ENCODE measurements around the genes HMG20B and DAPK3.

- RRBS, result 97% methylated on average over 4 of the region's 15 CpGs
Measured at GRCh38 chr19:3084775-3085251, 9.3 kb upstream of the GNA11 start.

- RRBS, result 92% methylated on average over 9 of the region's 33 CpGs
Measured at GRCh38 chr19:3097320-3098033, 3.3 kb downstream of the GNA11 start.

DNA sequence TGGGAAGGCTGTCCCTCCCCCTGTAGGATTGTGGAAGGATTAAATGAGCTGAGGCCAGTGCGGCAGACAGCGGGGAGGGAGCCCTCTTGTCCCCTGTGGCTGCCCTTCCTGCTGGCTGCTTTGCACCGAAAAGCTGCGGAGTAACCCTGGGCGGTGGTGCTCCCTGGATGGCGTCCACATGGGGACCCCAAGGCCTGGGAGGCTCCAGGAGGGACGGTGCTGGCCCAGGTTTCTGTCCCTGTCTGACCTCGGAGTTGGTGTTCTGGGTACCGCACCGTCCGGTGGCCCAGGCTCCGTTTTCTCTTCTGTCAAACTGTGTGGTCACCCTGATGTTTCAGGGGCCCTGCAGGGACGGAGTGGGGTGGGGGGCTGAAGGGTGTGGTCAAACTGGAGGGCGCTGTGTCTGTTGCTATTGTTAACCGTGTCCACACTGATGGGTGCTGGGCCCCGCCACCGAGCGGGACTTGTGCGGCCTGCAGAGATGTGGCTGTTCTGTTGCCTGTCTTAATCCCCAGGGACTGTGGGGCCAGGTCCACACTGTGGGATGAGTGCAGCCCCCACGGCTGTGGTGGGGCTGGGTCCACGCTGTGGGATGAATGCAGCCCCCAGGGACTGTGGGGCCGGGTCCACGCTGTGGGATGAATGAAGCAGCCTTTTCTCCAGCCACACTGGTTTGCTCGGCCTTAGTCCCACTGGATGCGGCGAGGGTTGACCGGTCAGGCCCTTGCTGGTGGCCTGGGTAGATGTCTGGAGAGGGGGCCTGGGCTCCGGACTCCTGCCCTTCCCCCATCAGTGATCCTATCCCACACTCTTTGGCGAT is 6.8 kb downstream of the GNA11 start:
- RRBS, result 79% methylated on average over 5 of the region's 29 CpGs

DNA sequence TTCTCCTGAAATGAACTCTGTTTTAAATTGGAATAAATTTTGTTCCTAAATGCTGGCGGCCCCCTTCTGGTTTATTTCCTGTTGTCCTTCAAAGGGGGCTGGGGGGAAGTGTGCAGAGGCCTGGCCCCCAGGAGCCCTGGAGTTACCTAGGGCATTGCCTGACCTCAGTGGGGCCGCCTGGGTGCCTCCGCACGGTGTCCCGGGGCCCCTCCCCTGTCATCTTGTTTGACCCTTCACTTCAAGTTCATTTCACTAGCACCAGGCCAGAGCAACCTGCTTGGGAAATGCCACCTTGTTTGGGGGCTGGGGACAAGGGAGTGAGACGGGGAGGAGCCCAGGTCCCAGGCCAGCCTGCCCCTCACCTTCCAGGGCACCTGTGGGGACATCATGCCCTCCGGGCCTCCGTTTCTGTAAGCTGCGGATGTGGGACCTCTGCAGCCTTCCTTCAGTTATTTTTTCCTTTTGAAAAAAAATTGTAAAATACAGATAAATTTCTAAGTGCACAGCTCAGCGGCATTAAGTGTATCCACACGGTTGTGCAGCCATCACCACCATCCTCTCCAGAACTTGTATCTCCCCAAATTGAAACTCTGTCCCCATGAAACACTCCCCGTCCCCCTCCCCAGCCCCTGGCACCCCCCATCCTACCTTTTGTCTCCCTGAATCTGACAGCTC is 11.7 kb upstream of the GNA15 start:
- RRBS, result no CpG with 5 or more reads among the region's 12 CpGs

DNA sequence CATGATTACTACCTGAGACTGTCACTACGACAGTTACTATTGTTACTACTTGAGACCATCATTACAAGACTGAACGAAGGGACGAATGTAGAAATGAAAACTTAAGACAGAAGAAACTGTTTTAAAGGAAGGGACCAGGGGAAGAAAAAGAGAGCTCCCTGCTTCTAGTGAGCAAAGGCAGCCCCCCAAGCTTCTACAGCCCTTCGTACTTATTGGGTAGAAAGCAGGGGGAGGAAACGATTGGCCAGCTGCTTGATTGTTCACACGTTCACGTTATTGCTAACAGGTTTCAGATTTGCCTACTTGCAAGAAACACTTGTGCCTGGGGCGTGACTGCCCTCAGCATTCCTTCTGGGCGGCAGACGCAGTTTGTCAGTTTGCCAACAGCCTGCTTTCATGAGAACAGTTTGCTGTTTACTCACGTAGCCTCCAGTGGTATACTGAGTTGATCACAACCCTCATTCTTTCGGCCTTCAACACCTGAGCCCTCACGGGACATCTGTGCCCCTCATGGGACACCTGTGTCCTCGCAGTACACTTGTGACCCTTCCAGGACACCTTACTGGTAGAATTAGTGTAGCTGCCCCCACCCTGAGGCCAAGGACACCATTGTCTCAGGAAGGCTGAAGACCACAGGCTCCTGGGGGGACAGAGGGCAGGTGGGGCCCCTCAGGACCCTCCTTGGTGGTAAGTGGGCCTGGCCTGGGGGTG is 2.5 kb upstream of the S1PR4 start:
- RRBS, result no CpG with 5 or more reads among the region's 14 CpGs

- RRBS, result no CpG with 5 or more reads among the region's 10 CpGs
Measured at GRCh38 chr19:3196607-3196806, 10.8 kb downstream of the NCLN start.

DNA sequence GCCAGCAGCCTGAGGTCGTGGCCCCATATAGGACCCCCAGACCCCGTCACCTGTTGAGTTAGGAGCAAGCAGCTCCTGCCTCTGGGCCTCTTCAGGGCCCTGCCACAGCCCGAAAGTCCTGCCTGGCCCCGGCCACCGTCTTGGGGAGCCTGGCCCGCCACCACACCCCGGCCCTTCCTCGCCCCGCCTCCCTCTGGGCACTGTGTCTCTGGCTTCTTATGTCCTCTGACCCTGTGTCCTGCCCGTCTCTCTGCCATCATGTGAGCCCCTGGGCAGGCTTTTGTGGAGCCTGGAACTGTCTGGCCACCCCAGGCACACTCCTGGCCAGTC is 19.2 kb downstream of the NCLN start:
- RRBS, result 94% methylated on average over 3 of the region's 10 CpGs

DNA sequence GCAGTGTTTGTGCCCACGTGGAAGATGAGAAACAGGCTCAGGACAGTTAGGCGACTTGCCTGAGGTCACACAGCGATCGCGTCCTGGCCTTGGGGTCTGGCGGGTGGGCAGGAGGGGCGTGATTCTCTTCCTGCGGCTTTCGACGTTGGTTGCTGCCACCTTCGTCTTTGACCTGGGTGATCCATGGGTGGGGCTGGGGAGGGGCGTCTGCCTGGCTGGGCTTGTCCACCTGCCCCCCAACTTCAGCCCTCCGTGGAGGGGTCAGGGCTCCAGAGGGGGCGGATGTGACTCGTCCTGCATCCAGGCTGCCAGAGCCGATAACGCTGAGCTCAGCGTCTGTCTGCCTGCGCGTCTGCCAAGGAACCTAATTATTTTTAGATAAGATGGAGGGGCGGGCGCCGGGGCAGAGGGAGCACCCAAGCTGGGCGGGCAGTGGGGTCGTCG is 57.0 kb downstream of the SMIM24 start:
- RRBS, result no CpG with 5 or more reads among the region's 26 CpGs

DNA sequence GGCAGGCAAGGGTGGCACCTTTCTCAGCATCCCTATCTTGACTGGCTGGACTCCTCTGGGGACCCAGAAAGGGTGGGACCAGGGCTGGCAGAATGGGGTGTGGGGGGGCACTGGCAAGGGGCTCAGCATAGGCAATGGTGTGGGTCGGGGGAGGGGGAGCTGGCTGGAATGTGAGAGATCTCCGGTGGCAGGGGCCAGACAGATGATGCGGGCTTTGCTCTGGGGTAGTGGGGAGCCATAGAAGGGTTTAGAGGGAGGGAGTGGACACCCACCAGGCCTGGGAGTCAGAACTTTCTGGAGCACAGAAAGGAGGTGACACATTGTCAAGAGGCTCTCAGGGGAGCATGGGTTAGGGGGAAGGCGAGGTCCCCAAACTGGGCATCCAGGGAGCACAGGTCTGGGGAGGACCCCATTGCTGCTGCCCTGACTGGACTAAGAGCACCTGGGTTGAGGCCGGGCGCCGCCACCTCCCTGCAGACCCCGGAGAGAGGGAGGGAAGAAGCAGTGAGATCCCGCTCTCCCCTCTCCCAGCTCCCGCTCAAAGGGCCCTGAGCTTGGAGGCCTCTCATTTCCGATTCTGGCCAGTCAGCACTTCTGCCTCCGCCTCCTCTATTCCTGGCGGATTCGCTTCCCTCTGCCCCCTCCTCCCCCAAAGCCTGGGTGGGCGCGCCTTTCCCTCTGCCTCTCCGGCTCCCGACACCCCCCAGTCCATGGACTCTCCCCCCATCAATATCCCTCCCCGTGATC is 21.6 kb downstream of the SMIM24 start:
- RRBS, result no CpG with 5 or more reads among the region's 19 CpGs

DNA sequence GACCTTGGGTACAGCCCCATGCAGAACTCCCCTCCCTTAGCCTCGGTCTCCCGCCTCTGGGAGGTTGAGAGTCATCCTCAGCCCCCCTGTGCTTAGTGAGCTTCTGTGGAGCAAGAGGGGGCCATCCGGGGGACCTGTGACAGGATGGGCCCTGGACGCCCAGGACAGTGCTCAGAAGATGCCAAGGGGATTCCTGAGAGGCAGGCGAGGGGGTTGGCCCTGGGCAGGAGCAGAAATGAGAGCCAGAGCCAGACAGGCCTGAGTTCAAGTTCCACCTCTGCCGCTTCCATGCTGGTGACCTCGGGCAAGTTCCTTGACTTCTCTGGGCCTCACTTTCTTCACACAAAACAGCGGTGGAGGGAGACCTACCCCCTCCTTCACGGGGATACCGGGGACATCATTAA is 20.2 kb downstream of the SMIM24 start:
- RRBS, result no CpG with 5 or more reads among the region's 10 CpGs

DNA sequence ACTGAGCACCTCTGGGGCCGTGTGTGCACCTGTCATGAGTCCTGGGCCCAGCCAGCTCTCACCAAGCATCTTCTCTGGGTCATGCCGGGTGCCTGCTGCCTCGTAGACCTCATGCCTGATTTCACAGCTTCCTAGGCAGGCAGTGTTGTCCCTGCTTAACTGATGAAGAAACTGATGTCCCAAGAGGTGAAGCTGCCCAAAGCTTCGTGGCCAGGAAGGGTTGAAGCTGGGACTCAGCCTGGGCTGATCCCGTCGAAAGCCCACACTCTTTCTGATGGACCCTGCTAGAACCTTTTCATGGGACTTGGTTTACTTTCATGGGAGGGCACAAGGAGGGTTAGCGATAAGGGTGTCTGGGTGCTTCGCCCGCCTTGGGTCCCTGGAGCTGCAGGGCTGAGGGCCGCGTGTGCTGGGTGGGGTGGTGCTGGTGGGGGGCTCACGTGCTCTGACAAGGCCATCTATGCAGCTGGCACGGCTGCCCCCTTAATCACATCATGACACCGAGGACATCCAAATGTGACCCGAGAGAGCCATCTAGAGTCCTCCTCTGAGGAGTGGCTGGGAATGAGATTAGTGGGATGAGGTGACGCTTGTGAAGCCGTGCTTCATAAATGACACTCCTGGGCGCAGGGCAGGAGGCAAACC is 6.3 kb downstream of the FZR1 start:
- RRBS, result 100% methylated on average over 1 of the region's 18 CpGs

- RRBS, result no CpG with 5 or more reads among the region's 24 CpGs
Measured at GRCh38 chr19:3527884-3528855, 10.8 kb upstream of the TEKTIP1 start.

DNA sequence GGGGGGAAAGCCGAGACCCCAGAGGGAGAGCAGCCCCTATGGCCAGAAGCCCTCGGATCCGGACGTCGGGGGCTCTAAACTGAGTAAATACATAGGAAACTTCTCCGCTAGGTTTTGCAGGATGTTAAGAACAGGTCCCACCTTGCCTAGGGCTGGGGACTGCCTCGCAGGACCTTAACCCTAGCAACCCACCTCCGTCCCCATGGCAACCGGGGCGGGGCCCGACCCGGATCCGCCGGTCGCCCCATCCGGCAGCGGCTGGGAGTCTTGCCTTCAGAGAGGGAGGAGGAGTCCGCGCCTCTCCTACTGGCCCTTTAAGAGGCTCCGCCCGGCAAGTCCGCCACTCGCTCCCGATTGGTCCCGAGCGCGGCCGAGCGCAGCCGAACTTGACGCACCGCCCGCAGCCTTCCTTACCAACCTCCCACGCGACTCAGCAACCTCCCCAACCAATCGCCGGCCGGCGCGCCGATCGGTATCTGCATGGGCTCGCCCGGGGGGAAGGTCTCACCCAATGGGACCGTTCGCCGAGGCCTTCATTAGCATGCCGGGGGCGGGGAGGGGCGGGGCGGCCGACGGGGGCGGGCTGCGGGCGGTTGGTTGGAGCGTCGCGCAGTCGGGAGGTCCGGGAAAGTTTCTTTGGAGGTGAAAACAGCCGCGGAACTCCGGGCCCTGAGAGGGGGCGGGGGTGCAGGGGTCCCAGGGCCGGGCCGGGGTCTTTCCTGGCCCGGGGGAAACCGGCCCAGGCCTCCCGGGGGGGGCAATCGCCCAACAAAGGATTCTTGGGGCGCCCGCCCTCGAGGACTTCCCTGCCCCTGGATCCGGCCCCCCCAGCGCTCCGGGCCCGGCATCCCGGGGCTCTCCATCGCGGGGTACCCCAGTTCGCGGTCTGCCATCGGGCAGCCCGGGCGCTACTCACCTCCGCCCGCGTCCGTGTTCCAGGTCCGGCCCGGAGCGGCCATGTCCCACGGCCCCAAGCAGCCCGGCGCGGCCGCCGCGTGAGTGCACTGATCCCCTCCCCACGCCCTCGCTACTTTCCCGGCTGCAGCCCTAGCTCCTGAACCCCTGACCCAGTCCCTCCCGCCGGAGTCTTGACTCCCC is at the start of gene HMG20B:
Gene HMG20B (plus strand): TSS at position 592 of the 1,098 bp plus-strand sequence.
- RRBS, result 1% methylated on average over 57 of the region's 105 CpGs

GRCh38 chr19:3577840-3578338 is 5.1 kb downstream of the HMG20B start:
- RRBS, result 79% methylated on average over 35 of the region's 48 CpGs

DNA sequence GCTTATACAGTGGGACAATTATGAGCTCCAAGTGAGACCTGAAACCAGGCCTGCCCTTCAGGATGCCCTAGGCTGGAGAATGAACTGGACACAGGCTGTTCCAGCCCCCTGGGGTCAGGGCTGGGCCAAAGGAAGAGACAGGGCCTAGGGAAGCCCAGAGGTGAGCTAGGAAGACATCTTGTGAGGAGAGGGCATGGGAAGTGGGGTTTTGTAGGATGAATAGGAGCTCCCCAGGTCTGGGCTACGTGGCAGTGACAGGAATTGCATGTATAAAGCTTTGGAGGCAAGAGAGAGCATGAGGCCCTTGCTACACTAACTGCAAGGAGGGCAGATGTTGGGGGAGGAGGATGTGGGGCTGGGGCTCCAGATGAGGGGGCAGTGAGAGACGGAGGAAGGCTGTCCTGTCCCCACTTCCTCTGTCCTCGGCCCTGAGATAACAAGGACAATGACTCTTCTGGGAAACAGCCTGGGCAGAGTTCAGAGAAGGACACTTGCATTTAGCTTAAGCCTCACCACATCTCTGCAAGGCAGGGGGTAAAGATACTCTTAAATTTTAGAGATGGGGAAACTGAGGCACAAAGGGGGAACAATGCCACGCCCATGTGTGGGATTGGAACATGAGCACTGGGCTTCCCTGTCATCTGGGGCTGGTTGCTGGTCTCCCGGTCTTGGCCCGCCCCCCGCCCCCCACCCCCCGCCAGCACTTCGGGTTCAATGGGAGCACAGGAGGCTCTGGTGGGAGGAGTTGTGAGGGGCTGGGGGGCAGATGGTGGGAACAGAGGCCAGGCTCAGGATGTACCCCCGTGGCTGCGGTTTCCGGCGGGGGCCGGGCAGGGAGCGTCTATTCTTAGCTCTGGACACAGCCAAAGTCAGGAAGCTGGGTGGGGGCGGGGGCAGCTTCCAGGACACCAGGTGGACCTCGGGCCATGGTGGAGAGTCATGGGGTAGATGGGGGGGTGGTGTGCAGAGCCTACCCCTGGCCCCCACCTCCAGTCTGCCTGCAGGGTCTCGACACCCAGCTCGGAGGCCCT is 1.7 kb upstream of the TBXA2R start:
- RRBS, result no CpG with 5 or more reads among the region's 19 CpGs

DNA sequence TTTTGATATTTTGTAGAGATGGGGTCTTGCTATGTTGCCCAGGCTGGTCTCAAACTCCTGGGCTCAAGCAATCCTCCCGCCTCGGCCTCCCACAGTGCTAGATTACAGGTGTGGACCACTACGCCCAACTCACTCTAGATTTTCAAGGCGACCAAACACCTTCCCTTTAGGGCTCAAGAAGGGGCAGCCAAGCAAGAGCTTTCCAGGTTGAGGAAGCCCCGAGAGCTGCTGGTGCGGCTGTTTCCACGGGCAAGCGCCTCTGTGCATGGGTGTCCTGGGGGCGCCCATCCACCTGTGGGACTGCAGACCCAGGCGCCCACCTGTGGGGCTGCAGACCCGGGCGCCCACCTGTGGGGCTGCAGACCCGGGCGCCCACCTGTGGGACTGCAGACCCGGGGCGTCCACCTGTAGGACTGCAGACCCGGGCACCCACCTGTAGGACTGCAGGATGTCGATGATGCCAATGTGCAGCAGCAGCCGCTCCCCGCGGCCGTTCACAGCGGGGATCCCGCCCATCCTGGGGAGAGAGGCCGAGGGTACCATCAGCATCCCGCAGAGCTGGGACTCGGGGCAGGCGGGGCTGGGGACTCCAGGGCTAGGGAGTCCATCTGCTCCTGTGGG is 21.7 kb upstream of the CACTIN start:
- RRBS, result no CpG with 5 or more reads among the region's 28 CpGs

- RRBS, result 51% methylated on average over 3 of the region's 22 CpGs
Measured at GRCh38 chr19:3828176-3828937, 40.5 kb downstream of the ZFR2 start.

- RRBS, result no CpG with 5 or more reads among the region's 1 CpG
Measured at GRCh38 chr19:3951934-3952125, 19.0 kb downstream of the NMRK2 start.

DNA sequence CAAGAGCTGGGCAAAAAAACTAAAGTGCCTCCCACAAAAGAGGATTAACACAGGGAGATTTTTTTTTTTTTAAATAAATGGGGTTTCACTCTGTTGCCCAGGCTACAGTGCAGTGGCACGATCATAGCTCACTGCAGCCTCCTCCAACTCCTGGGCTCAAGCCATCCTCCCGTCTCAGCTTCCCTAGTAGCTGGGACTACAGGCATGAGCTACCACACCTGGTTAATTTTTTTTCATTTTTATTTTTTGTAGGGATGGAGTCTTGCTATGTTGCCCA is 1.9 kb downstream of the DAPK3 start:
- RRBS, result no CpG with 5 or more reads among the region's 2 CpGs

- RRBS, result under 1% methylated on average over 36 of the region's 59 CpGs
Measured at GRCh38 chr19:3970989-3971728, at the start of gene DAPK3. Gene DAPK3 (minus strand): TSS chr19:3971099.